Occipital lobe (tissue), 2 donors: ENCODE data around the genes NFIC and SMIM44.

- RAMPAGE, long total RNA: no peak
These were observed 5.7 kb upstream of the TLE5 start for GRCh38 chr19:3068002-3068454.

DNA sequence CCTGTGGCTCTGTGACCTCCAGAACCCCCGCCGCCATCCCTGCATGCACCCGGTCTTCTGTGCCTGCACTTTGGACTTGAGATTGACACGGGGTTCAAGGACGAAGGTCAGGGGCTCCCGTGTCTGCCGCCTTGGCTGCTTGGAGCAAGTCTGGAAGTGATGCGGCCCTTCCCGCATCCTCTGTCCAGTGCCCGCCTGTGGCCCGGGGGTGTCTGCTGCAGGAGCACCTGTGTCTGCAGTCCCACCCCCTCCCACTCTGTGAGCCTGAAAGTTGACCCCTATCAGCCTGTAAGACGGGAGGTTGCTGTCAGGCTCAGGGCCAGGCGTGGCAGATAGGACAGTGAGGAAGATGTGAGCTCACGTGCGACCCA, 2.3 kb downstream of the GNA11 start:
- RAMPAGE, long total RNA: no peak

GRCh38 chr19:3151699-3152621, 16.1 kb downstream of the GNA15 start:
- RAMPAGE, long total RNA: no peak

DNA sequence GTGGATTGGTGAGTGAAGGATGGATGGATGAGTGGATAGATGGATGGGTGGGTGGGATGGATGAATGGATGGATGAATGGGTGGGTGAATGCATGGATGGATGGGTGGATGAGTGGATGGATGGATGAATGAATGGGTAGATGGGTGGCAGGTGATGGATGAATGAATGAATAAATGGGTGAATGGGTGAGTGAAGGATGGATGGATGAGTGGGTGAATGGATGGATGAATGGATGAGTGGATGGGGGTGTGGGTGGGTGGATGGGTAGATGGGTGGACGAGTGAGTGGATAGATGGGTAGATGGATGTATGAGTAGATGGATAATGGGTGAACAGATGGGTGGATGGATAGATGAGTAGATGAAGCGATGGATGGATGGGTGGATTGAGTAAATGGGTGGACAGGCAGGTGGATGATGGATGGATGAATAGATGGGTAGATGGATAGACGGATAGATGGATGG, 17.8 kb downstream of the GNA15 start:
- RAMPAGE, long total RNA: no peak

DNA sequence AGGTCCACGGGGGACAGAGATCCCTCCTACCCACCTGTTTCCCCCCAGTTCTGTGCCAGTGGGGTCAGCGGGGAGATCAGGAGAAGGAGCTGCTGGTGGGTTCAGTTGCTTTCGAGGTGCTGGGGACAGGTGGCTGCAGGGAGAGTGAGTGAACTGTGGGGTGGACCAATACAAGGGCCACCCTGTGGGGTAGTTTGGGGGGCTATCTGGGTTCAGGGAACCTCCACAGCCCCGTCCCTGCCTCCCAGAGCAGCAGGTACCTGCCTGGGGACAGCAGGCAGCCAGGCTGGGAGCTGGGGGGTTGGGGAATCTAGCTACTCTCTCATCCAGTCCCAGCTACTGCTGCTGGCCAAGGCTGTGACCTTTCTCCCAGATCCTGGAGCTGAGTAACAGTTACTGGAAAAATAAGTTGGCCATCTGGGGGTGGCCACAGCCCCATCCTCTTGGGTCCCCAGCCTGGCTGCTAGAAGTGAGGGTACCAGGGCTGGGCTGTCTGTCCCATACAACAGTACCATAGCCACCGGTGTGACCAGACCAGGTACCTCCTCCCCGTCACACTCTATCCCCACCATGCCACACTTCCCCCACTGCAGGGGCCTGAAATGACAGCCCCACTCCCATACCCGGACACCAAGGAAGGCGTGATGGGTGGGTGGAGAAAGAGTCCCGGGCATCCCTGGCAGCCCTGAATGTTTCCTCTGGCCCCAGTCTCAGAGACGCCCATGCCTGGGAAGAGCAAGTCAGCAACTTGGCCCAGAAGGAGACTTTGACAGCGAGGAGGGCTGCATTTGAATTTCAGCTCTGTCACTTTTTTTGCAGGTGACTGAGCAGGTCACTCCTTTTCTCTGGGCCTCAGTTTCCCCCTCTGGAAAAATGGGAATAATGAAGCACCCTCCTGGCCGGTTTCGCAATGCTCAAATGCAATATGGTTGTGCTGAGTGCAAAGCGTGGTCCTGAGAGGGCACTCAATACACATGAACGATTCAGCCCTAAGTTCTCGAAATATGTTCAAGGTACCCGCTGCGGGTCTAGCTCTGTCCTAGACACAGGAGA, 30.8 kb upstream of the NFIC start:
- RAMPAGE, long total RNA: no peak

DNA sequence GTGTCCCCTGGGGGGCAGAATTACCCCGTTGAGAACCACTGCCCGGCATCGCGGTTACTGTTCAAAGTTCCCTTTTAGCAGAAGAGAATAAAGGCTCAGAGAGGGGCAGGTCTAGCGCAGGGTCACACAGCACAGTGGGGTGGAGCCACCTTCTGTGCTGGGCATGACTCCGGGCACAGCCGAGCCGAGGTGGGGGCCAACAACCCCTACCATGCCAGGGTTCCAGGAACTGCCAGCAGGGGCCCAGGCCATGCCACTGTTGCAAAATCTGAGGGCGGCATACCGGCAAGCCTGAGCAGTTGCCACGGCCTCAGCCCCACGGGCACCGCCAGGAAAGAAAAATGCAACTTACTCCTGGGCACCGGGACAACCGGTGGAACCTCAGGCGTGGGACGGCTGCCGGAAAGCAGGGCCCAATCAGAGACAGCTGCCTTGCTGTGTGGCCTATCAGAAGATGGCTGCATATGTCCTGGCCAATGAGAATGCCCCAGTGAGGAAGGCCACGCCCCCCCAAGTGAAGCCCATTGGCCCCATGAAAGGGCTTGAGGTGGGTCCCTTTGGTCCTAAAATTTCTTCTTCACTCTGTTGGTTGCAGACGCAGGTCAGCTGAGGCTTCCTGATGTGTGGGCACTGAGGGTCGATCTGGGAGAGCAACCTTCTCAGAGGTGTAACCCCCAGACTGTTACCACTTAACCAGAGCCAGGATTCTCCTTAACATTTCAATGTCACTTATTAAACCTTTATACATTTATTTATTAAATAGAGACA, 22.3 kb upstream of the NFIC start:
- RAMPAGE, long total RNA: no peak

DNA sequence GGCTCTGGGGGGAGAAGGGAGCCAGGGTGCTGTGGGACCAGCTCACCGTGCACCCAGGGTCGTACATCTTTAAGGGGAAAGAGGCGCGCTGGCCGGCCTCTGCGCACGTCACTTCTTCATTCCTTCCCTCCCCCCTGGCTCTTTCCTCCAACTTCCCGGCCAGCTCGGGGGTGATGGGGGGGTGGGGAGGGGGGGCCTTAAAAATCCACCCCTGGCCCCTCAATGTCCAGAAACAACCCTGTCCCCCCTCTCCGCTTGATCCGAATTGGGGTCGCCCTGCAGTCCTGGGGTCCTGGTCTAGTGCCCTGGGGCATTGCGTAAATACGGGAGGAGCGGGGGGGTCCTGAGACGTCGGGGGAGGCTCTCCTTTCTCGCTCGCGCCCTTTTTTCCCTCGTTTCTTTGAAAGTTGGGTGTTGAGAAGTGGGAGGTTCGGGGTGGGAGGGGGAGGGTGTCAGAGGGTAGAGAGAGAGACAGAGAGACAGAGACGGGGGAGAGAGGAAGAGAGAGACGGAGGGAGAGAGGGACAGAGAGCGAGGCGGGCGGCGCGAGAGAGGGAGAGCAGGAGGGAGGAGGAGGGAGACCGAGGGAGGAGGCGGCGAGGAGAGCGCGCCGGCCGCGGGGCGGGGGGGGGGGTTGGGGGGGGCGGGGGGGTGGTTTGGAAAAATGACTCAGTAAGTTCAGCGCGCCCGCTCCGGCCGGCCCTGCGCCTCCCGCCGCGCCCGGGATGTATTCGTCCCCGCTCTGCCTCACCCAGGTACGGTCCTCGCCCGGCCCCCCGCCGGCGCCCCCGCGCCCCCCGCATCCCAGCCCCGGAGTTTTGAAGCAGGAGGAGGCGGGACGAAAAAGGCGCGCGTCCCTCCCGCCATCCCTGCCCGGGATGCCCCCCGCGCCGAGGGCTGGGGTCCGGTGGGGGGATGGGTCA, at the start of gene NFIC:
Gene NFIC, plus strand, starts transcription at position 672 of the 923 bp plus-strand sequence.
- RAMPAGE, long total RNA: no peak

- RAMPAGE, long total RNA: no peak
These were observed 4.0 kb downstream of the NFIC start for GRCh38 chr19:3370114-3371064.

GRCh38 chr19:3381600-3382629, 15.5 kb downstream of the NFIC start:
- RAMPAGE, long total RNA: no peak

- RAMPAGE, long total RNA: no peak
These were observed 32.3 kb downstream of the NFIC start for GRCh38 chr19:3398432-3399284.

DNA sequence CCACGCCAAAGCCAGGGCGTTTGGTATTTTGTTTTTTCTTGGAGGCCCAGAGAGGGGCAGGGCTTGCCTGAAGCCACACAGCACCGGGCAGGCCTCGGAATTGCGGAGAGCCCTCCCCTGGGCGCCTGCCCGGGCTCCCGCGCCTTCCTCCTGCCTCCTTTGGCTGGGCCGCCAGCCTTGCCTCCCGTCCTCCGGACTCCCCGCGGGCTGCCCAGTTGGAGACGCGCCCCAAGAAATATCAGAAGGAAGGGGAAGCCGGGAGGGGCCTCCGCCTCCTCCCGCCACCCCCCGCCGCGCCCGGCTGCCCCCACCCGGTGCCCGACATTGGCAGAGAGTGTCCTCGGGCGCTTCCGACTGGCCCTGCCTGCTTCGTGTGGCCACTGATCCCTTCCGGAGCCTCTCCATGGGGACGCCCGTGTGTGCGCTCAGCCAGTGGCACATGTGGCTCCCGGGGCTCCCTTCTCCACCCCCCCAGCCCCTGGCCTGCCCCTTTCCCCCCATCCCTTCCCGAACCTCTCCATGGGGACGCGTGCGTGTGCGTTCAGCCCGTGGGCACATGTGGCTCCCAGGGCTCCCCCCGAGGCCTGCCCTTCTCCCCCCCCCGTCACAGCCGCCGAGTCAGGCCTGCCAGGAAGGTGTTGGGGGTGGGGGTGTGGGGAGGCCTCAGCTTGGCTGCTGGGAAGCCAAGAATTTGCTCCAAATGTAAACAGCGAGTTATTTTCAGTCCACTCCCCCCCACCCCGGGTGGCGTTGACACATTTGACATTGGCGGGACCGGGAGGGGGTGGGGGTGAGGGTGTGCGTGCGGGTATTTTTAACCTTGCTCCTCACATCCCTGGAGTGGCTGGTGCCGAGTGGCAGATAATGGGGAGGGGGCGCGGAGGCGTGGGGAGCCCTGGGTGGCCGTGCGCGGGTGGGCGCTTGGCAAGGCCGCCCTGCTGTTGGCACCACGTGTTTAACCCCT, 37.4 kb downstream of the NFIC start:
- RAMPAGE, long total RNA: no peak

DNA sequence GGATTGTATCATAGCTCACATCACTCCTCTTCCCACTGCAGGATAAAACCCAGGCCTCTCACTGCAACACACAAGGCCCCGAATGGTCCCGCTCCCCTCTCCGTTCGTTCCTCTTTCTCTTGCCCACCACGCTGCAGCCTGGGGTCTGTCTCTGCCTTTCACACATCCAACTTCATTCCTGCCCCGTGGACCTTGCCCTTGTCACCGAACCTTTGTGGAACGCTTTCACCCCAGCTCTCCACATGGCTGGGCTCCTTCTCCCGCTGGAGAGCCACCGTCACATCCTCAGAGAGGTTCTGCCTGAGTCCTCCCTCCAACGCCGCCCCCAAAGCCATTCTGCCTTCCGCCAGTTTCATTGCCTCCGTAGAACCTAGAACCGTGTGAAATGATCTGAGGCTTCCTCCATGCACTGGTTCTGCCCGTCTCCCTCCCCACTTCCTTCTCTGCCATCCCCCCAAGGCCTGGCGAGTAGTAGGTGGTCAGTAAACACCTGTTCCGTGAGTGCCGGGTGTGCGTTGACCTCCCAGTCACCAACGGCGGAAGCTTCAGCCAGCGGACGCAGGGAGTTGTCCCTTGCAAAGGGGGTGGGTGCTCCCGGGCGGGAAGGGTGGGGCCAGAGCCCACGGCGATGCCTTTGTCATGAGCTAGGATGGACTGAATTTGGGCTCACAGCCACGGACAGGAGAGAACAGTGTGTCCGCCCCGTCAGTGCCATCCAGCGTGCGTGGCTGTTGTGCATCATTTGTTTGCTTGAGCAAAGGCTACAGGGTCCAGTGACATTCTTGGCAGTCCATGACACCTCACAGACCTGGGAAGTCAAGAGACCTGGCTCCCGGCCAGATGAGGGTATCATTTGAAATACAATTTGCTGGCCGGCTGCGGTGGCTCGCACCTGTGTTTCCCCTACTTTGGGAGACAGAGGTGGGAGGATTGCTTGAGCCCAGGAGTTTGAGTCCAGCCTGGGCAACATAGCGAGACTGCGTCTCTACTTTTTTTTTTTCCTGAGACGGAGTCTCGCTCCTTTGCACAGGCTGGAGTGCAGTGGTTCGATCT, 43.0 kb downstream of the NFIC start:
- RAMPAGE, long total RNA: no peak

GRCh38 chr19:3434109-3434691, 46.1 kb downstream of the SMIM24 start:
- RAMPAGE, long total RNA: no peak

- RAMPAGE, long total RNA: no peak
These were observed 20.8 kb downstream of the SMIM24 start for GRCh38 chr19:3459279-3460081.

GRCh38 chr19:3460082-3460485, 20.2 kb downstream of the SMIM24 start:
- RAMPAGE, long total RNA: no peak

GRCh38 chr19:3462459-3463321, 17.6 kb downstream of the SMIM24 start:
- RAMPAGE, long total RNA: no peak

DNA sequence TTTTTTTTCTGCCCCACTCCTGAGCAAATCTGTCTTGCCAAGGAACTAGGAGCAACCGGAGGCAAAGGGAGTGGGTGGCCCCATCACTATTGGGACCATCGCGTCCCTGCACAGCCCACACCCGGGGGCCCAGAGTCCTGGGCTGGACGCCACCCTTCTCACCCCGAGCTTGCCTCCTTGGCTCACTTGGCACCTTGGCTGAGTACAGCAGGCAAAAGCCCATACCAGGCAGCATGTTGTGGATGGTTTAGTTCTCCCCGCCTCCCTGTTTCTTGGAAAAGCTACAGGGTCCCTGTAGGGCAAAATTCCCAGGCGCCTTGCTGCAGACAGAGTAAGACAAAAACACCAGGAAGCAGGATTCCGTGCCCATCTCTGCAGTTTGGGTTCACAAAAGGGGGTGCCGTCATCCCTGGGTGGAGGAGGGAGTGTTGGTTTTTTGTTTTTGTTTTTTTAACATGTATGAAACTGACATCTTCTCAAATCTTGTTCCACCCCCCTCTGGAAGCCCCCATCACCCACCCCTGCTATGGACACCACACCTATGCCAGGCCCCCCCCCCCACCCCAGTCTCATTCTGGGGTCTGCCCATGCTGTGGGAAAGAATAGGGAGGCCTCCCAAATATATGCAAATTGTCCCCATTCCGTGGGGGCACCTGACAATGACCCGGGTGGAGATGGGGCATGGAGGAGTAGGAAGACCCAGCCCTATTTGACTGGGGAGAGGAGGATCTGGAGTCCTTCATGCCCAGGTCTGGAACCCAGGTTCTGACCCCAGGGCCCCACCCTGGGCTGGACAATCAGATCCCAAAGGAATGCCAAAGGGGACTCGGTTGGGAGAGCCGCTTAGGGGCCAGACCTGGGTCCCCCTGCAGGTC, 13.4 kb downstream of the SMIM24 start:
- RAMPAGE, long total RNA: no peak

GRCh38 chr19:3482812-3483816, at the start of gene SMIM44:
Gene SMIM44, minus strand, starts transcription at chr19:3483441.
- RAMPAGE, long total RNA: no peak

DNA sequence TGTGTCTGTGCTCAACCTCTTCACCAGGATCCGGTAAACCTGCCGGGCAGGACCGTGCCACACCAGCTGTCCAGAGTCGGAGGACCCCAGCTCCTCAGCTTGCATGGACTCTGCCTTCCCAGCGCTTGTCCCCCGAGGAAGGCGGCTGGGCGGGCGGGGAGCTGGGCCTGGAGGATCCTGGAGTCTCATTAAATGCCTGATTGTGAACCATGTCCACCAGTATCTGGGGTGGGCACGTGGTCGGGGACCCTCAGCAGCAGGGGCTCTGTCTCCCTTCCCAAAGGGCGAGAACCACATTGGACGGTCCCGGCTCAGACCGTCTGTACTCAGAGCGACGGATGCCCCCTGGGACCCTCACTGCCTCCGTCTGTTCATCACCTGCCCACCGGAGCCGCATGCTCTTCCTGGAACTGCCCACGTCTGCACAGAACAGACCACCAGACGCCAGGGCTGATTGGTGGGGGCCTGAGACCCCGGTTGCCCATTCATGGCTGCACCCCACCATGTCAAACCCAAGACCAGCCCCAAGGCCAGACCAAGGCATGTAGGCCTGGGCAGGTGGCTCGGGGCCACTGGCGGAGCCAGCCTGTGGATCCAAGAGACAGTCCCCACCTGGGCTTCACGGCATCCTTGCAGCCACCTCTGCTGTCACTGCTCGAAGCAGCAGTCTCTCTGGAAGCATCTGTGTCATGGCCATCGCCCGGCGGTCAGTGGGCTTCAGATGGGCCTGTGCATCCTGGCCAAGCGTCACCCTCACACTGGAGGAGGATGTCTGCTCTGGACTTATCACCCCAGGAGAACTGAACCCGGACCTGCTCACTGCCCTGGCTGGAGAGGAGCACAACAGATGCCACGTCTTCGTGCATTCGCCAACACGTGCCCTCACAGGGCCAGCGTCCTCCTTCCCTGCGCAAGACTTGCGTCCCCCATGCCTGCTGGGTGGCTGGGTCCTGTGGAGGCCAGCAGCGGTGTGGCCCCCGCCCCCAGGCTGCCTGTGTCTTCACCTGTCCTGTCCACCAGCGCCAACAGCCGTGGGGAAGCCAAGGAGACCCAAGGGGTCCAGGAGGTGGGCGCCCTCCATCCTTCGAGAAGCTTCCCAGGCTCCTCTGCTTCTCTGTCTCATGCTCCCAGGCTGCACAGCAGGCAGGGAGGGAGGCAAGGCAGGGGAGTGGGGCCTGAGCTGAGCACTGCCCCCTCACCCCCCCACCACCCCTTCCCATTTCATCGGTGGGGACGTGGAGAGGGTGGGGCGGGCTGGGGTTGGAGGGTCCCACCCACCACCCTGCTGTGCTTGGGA, 3.7 kb upstream of the TEKTIP1 start:
- RAMPAGE, long total RNA: no peak

- RAMPAGE, long total RNA: no peak
These were observed 536 bp downstream of the MFSD12 start for GRCh38 chr19:3556711-3557388.